SK-N-MC (cell line): Measurements from ENCODE around the gene ANHX.

DNA sequence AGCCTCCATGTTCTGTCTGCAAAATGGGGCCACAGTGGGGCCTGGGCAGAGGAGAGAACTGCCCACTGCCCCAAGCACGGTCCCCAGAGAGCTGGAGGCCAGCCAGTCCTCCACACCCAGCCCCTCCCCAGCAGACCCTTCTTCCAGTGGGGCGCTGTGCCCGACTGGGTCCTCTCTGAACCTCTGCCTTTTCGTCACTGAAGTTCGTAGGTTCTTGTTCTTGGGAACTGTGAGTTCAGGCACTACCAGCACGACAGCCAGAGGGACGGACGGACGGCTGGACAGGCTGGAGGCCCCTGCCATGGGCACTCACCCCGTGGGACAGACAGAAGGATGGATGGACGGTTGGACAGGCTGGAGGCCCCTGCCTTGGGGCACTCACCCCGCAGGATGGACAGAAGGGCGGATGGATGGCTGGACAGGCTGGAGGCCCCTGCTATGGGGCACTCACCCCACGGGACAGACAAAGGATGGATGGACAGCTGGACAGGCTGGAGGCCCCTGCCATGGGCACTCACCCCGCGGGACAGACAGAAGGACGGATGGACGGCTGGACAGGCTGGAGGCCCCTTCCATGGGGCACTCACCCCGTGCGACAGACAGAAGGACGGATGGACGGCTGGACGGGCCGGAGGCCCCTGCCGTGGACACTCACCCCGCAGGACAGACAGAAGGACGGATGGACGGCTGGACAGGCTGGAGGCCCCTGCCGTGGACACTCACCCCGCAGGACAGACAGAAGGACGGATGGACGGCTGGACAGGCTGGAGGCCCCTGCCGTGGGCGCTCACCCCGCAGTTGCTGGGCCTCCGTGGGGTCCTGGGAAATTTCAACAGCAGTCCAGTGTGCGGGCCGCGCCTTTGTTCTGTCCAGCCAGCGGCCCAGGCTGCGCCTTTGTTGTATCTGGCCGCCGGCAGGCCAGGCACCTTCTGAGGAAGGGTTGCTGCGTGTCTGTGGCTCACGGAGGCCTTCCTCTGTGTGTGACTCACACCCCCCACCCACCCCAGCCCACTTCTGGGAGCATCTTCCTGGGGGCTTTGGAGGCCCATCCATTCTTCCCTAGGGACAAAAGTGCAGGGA is 57.9 kb downstream of the LRCOL1 start:
- RRBS = no CpG with 5 or more reads among the region's 45 CpGs

DNA sequence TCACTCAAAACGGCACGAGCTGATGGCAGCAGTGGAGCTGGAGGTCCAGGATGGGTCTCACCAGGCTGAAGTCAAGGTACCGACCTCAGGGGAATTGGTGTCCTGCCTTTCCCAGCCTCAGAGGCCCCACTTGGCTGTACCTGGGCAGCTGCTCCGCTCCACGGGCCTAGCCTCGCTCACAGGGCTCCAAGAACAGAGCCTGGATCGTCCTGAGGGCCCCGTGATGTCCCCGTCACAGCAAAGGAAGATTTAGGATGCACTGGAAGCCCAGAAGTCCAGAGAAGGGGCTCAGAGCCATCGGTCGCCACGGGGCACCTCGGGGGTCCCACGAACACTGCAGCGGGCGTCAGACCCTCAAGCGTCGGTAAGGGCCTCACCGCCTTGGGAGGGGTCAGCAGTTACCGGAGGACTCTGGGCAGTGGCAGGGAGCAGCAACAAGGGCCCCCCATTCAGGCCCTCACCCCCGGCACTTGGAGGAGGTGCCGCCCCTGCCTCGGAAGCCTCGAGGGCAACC is 56.5 kb downstream of the LRCOL1 start:
- RRBS = 73% methylated on average over 4 of the region's 24 CpGs

DNA sequence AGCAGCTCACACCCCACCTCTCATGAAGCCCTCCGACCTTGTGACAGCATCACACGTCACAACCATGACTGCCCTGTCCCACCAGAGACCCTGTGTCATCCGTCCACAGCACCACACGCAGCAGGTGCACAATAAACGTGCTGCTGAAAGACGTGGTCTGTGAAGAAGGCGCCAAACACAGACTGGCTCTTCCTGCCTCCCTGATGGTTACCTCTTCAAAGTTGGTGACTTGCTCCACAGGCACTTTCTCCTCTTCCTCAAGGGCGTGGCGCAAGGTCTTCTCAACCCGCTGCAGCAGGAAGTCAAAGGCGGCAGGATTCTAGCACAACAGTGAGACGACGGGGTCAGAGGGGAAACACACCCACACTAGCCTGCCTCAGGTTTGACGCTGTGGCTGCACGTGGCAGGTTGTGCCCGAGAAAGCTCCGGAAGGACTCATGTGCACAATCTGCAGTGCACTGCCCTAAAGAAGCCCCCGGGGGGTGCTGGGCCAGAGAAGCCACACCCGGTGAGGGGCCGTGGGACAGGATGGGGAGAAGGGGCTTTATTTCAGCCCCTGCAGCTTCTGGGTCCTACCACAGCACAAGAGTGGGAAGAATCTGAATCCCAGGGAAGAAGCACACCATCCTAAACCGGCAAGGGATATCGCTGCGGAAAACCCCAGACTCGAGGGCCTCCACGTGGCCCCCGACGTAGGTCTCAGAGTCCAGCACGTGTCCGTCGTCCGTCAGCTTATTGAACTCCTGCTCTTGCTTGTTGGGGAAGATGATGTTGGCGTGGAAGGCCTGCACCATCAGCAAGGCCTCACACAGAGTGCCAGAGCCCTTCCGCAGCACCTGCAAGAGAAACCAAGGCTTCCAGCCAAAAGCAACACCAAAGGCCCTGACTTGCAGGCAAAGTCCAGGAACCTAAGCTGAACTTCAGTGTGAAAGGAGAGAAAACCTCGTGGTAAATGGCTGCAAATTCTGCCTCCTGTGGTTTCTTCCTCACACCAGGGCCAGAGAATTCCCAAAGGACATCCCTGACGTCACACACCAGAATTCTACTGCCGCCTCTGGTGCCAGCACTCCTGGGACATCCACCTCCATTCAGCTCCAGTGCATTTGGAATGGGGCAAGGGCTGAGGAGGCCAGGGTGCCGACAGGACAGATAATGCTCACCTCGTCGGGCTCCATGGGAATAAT is 14.7 kb downstream of the POLE start:
- RRBS = no CpG with 5 or more reads among the region's 39 CpGs

DNA sequence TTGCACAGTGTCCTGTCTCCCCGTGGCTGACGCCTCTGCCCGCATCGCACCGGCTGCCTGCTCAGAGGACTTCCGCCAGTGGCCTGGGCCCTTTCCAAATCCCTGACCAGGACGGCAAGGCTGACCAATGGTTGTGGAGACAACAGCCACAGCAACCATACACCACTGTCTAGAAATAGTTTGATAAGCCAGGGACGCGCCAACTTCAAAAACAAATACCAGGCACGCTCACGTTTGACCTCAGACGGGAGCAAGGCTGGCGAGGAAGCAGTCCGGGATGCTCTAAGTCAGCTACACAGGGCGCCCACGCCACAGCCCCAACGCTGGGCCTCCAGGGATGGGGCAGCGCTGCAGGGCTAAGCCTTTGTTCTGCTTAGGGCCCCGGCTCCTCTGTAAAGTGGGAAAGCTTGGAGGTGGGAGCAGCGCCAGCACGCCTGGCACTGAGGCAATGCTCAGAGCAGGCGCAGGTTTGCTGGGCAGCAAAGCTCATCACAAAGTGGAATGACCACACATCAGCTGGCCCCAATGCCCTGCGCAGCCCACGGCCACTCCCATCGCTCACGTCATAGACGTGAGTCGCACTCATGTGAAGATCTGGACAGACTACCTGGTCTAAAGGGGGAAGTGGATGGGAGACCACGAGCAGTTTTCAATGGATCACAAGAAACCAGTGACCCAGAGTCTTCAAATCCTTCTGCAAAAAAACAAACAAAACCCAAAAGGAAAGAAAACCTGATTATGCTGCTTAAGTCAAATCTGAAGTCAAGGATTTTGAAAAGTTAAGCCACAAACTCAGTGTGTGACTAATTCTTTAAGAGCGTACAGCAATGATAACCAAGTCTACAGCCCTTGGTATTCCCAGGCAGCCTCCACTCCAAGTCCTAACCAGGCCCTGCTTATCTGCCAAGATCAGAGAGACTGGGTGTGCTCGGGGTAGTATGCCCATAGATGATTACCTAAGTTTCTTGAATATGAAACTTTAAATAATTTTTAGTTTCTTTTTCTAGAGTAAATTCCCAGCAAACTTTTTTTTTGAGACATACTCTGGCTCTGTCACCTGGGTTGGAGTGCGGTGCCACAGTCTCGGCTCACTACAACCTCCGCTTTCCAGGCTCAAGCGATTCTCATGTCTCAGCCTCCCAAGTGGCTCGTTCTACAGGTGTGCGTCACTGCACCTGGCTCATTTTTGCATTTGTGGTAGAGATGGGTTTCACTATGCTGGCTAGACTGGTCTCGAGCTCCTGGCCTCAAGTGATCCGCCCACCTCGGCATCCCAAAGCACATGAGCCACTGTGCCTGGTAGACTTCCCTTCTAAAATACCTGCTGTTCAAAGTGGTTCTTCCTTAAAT is 12.9 kb downstream of the PGAM5 start:
- RRBS = 75% methylated on average over 4 of the region's 40 CpGs

GRCh38 chr12:132729507-132730530 is 19.2 kb downstream of the PGAM5 start:
- RRBS = no CpG with 5 or more reads among the region's 31 CpGs

DNA sequence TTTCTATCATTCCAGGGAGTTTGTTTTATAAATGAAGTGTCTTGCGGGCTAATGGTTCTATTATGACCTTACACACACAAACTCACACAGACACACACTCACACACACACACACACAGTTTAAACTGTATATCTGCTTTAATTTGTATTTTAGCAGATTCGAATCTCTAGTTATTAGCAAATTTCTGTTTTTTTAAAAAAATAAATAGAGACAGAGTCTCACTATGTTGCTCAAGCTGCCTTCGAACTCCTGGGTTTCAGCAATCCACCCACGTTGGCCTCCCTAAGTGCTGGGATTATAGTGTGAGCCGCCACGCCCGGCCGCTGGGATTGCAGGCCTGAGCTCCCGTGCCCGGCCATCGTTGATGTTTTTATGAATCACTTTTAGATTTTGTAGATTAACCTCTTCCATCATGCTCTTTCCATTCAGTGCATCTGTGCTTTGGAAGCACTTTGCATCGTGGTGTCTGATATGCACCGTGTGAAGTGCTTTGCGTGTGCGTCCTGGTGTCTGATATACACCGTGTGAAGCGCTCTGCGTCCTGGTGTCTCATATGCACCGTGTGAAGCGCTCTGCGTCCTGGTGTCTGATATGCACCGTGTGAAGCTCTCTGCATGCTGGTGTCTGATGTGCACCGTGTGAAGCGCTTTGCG is 20.9 kb downstream of the PGAM5 start:
- RRBS = no CpG with 5 or more reads among the region's 25 CpGs

DNA sequence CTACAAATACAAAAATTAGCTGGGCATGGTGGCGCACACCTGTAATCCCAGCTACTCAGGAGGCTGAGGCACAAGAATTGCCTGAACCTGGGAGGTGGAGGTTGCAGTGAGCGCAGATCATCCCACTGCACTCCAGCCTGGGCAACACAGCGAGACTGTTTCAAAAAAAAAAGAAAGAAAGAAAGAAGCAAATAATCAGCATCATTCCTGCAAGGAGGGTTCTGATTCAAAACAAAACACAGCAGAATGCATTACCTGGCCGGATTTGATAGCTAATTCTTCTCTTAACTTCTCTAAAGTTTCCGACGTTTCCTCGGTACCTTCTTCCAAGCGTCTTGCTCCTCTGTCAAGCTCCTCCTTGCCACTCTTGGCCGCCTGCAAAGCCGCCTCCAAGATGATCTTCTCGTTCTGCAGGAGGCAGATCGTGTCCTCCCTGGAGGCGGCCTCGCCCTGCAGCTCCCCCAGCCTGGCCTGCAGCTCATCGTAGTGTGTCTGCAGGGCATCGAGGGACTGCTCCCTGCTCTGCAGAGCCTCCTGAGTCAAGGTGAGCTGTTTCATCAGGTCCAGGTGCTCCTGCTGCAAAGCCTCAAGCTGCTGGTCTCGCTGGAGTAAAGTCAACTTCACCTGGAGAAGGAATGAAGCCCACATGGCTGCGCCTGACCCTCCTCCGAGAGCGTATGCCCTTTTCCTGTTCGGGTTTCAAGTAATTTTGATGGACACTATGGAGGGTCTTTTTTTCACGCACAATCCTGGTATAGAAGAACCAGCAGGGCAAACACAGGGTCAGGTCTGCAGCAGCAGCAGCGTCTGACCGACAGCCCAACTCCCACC is 32.9 kb downstream of the GOLGA3 start:
- RRBS = no CpG with 5 or more reads among the region's 24 CpGs

- RRBS = no CpG with 5 or more reads among the region's 10 CpGs
Measured at GRCh38 chr12:132955345-132955682, 792 bp downstream of the ZNF605 start.

- RRBS = 57% methylated on average over 15 of the region's 25 CpGs
Measured at GRCh38 chr12:133235817-133236016, at the start of gene ANHX. Gene ANHX, minus strand, starts transcription at chr12:133235877.